GM23248 (cell line): ENCODE data around the genes KRTAP6-3, HUNK and MRAP.

DNA sequence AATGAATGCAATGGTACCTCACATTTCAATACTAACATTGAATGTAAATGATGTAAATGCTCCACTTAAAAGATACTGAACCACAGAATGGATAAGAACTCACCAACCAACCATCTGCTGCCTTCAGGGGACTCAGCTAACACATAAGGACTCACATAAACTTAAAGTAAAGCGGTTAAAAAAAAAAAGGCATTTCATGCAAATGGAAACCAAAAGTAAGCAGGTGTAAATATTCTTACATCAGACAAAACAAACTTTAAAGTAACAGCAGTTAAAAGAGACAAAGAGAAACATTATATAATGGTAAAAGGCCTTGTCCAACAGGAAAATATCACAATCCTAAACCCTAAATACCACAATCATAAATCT lies 48.5 kb downstream of the N6AMT1 start:
- RAMPAGE, long total RNA: no peak

DNA sequence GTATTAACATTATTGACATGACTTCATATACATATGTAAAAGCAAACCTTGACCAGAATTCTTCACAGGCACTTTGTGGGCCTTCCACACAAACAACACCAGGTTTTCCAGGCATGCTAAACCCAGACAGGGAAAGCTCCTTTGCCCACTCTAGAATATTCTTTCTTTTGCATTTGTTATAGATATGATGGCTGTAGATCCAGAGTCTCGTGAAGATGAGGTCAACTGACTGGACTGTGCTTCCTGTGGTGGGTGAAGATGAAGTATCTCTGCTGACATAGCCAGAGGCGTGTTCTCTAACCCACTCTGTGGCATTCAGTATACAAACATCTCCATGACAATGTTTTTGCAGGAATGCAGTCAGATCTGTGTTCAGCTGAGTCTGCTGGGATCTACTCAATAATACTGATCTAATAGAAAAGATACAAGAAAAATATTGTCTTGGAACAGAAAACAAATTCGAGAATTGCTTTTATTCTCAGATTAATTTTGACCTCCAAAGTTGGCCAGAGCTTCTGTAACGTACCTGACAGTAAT lies 11.4 kb downstream of the RWDD2B start:
- RAMPAGE, long total RNA: no peak

GRCh38 chr21:29181713-29182061 lies 51.2 kb downstream of the MAP3K7CL start:
- RAMPAGE, long total RNA: no peak

DNA sequence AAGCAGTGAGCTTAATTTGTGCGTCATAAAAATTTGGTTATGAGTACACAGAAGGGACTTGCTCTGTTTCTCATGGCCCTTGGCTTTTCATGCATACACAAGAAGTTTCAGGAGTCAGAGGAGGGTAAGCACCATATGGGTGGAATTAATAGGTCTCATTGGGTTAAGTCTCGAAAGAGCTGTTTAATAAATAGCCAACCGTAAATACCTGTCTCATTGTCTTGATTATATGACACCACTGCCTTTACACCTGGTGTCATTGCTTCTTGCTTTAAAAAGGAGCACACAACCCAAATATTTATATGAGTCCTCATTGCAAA lies 1.9 kb downstream of the BACH1 start:
- RAMPAGE, long total RNA: no peak

DNA sequence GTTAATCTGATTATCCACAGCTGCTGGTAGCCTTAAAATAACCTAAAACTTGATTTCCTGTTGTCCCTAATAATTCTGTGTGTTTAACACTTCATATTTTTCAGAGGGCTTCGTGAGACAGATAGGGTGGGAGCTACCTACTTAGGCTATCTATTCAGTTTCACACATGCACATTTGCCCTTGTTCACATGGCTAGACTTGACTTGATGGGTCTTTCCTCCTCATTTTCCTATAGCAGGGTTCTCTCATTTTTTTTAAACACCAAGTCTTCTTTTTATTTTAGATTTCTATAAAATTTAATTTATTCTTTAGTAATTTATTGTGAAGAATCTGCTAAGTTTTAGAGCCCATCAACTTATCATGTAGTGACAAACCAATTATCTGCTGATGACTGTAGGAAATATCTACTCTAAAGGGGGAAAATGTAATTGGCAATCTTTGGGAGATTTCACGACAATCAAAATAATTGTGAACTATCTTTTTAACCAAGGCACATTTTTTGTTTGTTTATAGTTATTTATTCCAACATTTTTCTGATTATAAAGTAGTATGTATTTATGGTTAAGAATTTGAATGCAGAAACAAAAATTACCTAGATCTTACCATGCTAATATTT lies 11.2 kb downstream of the BACH1 start:
- RAMPAGE, long total RNA: no peak

DNA sequence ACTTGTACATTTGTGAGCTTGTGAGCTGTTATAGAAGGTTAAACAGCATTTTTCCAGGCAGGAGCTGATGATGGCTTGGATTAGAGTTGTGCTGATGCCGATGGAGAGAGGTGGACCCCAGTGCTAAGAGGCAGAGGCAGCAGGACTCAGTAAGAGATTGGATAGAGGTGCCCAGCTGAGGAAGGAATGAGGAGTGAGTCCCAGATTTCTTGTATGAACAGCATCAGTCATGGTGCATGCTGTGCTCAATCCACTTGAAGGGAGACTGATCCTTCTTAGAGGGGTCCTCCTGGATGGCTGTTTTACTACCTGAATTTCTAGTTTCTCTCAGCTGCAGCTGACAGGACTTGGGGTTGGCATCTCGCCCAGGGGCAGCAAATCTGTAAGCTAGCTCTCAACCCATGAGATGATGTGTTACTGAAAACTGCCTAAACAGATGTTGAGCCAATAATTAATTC lies 19.5 kb downstream of the BACH1 start:
- RAMPAGE, long total RNA: no peak

GRCh38 chr21:29427556-29428447 lies 129.1 kb downstream of the BACH1 start:
- RAMPAGE, long total RNA: no peak

DNA sequence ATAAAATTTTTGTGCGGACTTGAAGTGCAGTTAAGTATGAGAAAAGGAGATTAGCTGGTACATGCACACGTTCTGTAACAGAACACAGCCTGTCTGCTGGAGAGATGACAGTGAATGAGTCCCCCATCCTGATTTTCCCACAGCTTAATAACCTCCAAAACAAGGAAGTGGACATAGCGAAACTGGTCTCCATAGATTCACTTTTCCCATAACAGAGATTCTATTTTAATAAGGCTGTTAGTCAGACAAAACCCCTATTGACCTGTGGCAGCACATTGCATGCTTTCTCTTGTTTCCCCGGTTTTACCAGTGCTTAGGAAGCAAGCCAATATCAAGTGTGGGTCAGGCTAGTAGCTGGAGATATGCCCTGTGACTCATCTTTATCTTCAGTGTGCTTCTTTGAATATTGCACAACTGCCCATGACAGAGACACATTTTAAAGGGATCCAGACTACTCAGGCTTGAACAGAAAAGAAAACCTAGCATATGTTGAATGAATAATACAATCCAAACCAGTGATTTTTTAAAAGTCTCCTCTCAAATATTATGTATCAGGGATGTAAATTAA lies 11.8 kb upstream of the CLDN8 start:
- RAMPAGE, long total RNA: no peak

GRCh38 chr21:30592167-30592493 lies at the start of gene KRTAP6-3:
KRTAP6-3 (plus strand) TSS chr21:30592440.
- RAMPAGE, long total RNA: no peak

- RAMPAGE, long total RNA: no peak
These were observed 92.1 kb downstream of the TIAM1 start for GRCh38 chr21:31251749-31252515.

DNA sequence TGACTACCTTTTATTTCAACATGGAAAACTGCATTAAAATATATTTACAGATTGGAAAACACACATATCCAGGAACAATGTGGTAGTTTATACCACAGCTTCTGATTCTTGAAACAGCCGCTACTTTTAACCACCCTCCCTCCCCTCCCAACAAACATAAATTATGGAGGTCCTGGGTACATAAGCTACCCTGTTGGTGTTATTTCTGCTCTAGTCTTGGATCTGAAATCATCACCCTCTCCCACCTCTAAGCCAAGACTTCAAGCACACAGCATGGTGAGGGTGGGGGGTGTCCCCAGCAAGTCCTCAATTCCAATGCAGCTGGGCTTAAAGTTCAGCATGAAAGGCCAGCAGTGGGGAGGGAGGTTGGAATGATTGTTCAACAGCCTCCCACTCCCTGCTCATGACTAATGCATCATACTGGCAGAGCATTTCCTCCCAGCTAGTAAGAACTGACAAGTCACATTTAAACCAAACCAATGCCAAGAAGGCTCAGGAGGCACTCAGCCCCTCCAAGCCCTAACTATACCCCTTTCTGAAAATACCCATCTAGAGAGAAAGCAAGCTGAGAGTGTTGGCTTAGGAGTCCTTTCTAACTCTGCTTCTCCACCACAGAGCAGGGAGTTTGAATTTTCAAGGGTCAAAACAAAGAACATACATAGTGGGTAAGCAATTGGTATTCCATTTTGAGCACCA lies 50.1 kb downstream of the TIAM1 start:
- RAMPAGE, long total RNA: no peak

DNA sequence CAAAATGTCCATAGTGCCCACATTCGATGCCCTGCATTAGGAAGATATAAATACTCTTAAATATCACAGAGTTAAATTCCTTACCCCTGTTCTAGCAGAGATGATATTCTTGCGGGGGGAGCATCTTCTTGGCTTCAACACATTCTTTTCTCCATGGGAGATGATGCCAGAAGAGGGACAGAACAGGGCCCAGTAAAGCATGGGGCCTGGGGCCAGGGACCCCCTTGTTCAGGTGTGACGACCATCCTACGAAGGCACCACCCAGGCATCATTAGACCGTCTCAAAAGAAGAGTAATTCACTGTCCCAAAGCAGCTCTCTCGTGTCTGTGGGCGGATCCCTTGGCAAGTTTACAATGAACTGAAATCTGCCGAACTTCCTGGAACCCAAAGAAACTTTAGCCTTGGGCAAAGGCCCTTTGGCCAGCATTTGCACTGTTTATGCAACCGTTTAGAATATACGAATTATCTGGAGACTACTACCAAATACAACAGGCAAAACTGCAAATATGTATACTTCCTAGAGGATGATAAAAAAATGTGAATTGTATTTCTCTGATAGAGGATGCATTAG lies 1.6 kb upstream of the SOD1 start:
- RAMPAGE, long total RNA: no peak

GRCh38 chr21:31670801-31671761 lies 11.6 kb downstream of the SOD1 start:
- RAMPAGE, long total RNA: no peak

GRCh38 chr21:31732159-31732800 lies 362 bp upstream of the SCAF4 start:
- RAMPAGE, long total RNA: no peak

DNA sequence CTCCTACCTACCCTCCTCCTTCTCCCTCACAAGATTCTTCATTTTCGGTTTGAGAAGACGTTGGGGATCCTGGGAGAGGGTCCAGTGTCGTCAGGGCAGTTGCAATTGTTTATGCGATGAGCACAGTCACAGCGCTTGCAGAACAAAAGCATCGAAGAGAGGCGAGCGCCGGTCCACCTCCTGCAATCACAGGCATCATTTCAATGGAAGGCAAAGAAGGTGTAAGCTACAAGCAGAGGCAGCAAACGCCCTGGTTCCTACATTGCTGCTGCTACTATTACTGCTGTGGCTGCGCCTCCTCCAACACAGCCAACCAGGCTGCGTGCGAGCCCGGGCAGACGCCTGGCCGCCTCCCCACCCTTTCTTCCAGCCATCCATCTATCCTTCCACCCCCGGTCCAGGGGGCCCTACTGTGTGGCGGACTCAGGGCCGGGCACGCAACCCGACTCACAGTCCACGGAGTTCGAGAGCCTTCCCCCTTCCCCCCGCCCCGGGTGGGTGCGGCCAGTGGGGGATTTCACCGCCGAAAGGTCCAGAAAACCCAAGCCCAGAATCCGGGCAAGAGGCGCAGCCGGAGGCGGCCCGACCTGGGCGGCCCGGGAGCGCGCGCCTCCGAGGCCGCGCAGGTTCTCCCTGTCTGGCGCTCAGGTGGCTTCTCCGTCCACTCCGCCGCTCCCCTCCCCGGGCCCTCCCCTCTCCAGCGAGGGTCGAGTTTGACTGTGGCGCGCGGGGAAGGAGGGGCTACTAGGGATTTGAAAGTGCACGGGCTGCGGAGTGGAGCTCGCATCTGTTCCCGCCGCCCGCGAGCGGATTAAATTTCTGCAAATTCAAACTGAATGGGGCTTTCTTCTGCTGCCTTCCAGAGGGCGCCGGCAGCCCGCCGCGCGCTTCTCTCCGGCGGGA lies at the start of gene HUNK:
HUNK (plus strand) TSS at position 744 of the 903 bp plus-strand sequence.
- RAMPAGE, long total RNA: no peak

DNA sequence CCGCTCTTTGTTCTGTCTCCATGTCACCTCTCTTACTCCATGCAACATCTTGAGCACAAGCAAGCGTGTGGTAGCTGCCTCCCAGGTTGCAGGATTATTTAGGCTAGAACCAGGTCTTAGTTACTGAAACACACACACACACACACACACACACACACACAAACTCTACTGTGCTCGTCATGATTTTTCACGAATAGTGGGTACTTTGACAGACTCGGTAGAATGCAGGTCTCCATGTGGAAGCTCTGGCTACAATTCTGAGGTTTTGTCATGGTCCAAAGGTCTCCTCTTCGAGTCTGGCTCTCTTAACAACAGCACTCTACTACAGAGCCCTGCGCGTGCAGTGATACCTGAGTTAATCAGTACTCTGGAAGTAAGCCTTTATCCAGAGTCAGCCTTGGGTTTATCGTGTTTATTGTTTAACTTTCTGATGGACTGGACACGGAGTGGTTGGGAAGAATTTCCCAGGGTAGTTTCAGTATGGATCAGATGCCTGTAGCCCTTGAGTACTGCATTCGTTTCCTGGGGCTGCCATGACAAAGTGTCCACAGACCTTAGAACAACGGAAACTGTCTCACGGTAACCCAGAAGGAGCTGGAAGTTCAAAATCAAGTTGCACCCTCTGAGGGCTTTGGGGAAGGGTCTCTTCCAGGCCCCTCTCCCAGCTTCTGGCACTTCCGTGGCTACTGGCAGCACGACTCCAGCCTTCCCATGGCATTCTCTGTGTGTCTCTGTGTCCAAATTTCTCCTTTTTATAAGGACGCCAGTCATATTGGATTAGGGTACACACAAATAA lies 27.7 kb downstream of the HUNK start:
- RAMPAGE, long total RNA: no peak

DNA sequence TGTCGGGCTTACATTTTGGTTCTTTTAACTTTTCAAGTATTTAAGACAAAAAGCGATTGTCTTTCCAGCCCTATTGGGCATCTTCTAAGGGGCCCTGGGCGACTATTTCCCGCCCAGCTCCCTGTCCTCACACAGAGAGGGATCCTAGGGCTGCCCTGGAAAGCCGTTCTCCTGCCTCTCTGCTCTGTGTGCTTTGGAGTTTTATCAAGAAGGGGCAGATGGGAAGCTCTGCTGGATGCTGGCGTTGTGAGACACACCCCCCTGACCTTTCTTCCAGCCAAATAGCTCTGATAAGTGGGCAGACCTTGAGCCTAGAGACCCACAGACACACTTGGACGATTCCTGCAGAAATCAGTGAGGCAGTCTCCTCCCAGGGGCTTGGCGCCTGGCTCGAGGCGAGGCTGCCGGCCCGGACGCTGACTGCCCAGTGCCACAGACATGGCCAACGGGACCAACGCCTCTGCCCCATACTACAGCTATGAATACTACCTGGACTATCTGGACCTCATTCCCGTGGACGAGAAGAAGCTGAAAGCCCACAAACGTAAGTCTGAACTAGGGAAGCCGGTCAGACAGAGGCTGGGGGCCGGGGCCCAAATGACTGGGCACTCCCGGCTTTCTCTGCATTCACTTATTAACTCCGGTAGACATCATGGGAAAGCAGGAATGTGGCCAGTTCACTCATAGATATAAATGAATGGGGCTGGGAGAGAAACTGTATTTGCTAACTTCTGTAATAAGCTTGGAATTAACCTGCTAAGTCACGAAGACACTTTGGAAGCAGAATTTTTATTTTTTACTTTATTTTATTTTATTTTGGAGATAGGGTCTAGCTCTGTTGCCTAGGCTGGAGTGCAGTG lies at the start of gene MRAP:
MRAP (plus strand) TSS at position 322 of the 860 bp plus-strand sequence.
- RAMPAGE, long total RNA: no peak

GRCh38 chr21:32329877-32330418 lies 31.3 kb downstream of the MRAP start:
- RAMPAGE, long total RNA: no peak

DNA sequence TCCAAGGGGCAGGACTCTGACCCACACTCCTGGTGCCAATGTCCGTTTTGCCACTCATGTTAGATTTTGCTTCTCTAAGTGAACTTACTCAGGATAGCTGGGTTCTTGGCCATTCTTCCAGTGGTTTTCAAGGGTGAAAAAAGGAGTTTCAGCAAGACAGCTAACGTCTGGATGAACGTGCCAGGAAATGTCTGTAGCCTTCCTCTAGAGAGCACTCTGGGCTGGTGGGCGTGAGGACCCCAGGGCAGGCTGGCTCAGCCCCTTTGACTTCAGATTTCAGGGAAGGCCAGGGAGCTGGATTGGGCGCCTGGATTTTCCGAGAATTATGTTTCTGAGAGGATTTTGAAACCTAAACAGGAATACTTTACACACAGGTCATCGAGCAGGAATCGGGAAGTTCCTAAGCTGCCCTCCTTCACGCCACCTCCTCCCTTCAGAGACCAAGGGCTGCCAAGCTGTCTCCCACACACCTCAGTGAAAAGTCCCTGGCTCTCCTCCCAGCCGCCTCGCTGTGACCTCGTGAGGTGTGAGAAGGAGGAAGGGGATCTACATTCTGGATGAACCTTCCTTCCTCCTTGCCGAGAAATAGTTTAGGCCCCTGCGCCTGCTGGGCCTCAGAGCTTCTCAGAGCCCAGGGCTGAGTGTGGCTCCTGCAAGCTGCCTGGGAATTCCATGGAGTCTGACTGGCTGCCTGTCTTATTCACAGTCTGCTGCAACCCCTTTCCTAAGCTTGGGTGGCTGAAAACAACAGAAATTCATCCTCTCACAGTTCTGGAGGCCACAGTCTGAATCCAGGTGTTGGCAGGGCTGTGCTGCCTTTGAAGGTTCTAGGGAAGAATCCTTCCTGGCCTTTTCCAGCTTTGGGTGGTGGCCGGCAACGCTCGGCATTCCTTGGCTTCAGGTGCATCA lies 38.6 kb downstream of the EVA1C start:
- RAMPAGE, long total RNA: no peak

DNA sequence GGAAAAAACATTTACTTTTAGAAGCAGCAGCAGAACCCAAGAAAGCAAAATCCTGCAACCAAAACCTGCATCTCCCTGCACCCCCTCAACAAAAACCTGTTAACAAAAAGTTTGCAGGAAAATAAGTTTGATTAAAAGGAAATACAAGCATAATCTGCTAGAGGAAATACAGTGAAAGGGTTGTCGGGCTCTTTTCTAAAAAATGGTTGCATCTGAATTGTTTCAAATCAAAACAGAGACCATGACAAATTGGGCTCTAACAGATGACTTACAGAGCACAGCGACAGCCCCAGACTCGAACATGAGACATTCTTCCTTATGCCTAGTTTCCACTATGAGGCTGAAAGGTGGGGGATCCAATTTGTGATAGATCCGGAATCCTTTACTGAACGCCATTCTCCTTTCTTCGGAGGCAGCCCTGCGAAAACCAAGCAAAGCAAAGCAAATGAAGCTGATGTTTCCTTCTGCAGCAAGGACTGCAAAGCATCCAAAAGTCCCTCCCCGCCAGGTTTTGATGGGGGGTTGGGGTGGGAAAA lies 1.2 kb downstream of the SYNJ1 start:
- RAMPAGE, long total RNA: no peak